Left lobe of liver (tissue), 1 donor: Measurements from ENCODE around the genes UBA1, USP11, ZNF630, SSX4B and EBP.

- PRO-cap = unidirectional peak, plus-strand start at chrX:47193829
Observed at GRCh38 chrX:47193412-47194705, at the start of gene UBA1. Gene UBA1 (plus strand): TSS chrX:47193829.

DNA sequence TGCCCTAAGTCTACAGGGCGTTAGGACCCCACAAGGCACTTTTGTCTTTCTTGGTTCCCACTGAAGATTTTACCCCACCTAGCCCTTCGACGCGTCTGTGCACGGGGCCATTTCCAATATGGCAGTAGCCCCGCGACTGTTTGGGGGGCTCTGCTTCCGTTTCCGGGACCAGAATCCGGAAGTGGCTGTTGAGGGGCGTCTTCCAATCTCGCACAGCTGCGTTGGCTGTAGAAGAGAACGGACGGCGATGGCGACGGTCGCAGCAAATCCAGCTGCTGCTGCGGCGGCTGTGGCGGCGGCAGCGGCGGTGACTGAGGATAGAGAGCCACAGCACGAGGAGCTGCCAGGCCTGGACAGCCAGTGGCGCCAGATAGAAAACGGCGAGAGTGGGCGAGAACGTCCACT, at the start of gene USP11:
TSS of gene USP11 (plus strand) at position 213 of the 405 bp plus-strand sequence.
- PRO-cap = unidirectional peak, plus-strand start at position 230 of the sequence

DNA sequence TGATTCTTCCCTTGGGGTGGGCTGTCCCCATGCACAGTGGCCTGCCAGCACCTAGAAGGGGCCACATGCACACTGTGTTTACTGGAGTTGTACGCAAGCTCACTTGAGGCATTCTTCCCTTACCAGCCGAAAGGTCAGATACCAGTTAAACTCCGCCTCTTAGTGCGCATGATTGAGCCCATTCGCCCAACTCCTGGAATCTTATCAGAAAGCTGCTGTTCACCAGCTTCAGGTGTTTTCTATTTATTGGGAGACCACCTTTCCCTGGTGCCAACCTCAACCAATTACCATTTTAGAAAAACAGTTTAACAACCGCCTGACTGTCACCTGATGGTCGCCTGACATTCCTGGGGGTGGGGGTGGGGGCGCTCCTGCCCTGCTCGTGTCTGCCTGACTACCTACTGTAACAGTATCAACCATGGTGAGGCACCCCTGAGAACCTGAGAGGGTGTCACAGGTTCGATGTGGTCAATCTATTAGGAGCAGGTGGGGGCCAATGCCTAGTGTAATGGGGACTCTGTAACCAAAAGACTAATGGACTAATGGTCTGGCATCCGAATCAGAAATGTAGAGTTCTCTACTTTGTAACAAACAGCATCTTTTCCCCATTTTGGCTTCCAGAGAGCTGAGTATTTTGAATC, 58.4 kb upstream of the ZNF157 start:
- PRO-cap = no peak

- PRO-cap = no peak
Observed at GRCh38 chrX:47321312-47321961, 48.9 kb upstream of the ZNF157 start.

DNA sequence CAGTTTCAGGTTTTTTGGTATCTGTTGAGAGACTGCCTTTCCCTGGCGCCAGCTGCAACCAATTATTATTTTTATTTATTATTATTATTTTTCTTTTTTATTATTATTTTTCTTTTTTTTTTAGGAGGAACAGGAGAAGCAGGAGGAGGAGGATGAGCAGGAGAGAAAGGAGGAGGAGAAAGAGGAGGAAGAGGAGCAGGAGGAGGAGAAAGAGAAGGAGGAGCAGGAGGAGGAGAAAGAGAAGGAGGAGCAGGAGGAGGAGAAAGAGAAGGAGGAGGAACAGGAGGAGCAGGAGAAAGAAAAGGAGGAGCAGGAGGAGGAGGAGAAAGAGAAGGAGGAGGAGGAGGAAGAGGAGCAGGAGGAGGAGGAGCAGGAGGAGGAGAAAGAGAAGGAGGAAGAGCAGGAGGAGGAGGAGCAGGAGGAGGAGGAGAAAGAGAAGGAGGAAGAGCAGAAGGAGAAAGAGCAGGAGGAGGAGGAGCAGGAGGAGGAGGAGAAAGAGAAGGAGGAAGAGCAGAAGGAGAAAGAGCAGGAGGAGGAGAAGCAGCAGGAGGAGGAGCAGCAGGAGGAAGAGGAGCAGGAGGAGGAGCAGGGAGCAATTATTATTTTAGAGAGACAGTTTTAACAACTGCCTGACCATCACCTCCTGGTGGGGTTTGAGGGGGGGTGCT, 10.4 kb downstream of the ZNF157 start:
- PRO-cap = no peak

GRCh38 chrX:47573308-47573651, 9.0 kb upstream of the TIMP1 start:
- PRO-cap = no peak

- PRO-cap = no peak
Observed at GRCh38 chrX:48002214-48002867, 1.4 kb downstream of the ZNF182 start.

GRCh38 chrX:48070864-48072208, at the start of gene ZNF630:
Gene ZNF630 (minus strand): TSS chrX:48071640.
- PRO-cap = unidirectional peak, plus-strand start at chrX:48071237; bidirectional peak, plus-strand start at chrX:48071696, minus-strand start at chrX:48071631; bidirectional peak, plus-strand start at chrX:48071983, minus-strand start at chrX:48071893

DNA sequence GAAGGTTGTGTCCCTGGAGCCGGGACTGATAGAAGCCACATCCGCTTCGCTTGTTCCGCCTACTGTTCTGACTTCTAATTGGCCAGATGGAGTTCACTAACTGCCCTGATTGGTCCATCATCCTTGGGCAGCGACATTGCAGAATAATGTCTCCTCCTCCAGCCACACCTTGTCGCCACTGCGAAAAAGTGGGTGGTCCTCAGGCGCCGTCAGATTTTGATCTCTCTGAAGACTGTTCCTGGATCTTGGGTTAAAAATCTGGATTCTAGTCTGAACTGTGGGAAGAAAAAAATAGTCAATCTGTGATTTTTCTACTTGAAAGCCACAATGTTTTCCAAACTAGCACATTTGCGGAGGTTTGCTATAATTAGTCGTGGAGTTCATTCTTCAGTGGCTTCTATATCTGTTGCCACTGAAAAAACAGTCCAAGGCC, 311 bp upstream of the SSX3 start:
- PRO-cap = no peak

DNA sequence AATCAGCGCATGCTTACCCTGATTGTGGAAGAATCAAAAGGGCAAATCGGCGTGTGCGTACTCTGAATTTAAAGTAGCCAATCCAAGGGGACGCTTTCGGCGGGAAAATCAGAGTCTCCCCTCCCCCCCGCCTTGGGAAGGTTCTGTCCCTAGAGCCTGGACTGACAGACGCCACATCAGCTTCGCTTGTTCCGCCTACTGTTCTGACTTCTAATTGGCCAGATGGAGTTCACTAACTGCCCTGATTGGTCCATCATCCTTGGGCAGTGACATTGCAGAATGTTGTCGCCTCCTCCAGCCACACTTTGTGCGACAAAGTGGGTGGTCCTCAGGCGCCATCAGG, at the start of gene SSX4B:
TSS of gene SSX4B (minus strand) at position 116 of the 343 bp plus-strand sequence.
- PRO-cap = no peak

- PRO-cap = bidirectional peak, plus-strand start at chrX:48521824, minus-strand start at chrX:48521568; unidirectional peak, plus-strand start at chrX:48522085
Observed at GRCh38 chrX:48521763-48522448, at the start of gene EBP. Gene EBP (plus strand): TSS chrX:48521808.

DNA sequence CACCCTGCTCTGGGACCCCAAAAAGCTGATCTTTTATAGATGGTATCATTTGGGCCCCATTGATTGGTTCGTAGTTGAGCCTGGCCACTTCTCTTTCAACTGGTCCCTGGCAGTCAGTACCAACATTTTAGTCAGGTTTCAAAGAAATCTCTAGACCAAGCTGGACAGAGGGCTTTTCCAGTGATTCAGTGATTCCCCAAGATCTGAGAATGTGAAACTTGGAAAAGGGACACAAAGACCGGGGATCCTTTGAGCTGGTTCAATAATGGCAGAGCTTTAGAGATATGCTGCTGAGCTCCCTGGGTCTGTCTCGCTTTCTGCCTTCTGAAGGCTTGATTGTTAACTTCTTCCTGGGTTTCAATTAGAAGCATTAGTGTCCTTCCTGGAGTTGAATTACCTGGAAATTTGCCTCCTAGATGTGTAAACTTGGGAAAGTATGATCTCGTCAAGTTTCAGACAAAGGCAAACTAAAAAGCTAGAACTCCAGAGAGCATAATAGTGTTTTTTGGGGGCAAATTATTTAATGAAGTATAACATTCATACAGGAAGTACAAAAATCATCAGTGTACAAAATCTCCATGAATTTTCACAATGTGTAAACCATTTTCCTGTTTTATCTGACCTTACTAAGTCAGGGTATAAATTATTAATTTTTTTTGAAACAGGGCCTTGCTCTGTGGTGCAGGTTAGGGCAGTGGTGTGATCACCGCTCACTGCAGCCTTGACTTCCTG, 1.3 kb upstream of the TBC1D25 start:
- PRO-cap = no peak

DNA sequence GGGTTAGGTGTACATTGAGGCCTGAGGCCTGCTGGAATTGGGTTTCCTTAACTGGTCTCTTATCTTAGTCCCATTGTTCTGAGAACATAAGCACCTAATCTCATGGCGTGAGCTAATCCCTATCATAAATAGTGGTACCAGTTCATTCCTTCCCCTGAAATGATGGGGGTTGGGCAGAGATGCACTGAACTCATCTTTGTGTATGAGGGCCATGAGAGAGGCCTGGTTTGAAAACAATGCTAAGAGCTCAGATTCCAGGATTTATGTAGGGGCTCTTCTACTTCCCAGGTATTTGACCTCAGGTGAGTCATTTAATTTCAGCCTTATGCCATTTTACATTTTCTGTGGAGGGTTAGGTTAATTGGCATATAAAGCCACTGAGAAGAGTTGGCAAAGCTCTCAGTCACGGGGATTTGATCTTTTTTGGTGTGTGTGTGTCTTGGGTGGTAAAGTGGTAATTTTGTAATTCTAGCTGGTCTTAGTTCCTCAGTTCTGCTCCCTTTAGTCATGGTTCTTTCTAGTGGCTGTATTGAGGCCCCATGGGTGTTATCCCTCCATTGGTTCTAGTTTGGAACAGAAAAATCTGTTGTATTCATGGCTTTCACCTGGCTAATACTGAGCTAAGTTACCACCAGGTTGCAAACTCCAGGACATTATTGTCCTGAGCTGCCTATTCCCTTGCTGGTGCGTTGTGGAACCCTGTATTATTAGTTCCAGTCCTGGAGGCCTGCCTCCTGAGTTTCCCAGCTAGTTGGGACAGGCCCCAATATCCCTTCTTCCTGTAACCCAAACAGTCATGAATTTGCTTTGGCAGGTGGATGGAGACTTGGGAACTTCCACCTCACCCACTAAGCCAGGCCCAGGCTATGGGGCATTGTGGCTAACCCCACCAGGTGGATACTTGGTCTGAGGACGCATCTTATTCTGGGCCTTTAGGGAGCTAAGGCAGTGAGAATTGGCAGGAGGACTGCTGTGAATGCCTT, 4.7 kb downstream of the RBM3 start:
- PRO-cap = no peak

DNA sequence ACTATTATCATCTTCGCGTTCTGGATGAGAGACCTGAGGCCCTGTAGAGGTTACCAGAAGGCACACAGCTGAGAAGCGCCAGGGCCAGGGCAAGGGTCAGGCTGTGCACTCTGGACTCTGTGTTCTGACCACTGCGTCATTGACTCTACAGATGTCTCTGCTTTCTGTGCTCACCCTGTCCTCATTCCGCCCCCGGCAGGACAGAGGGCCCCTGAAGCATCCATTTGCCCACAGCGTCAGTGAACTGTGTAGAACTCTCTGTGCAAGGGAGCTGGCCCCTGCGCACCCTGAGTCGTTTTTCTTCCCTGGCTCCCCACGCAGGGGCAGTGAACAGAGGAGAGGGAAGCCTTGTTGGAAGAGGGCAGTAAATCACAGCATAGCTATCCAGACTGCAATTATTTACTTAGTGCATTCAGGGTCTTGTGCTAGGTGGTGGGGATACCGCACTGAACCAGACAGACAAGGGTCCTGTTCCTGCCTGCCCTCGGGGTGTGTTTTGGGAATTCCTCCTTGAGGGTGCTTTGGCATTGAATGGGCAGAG, 6.0 kb upstream of the WAS start:
- PRO-cap = bidirectional peak, plus-strand start at position 233 of the sequence, minus-strand start at position 77 of the sequence

DNA sequence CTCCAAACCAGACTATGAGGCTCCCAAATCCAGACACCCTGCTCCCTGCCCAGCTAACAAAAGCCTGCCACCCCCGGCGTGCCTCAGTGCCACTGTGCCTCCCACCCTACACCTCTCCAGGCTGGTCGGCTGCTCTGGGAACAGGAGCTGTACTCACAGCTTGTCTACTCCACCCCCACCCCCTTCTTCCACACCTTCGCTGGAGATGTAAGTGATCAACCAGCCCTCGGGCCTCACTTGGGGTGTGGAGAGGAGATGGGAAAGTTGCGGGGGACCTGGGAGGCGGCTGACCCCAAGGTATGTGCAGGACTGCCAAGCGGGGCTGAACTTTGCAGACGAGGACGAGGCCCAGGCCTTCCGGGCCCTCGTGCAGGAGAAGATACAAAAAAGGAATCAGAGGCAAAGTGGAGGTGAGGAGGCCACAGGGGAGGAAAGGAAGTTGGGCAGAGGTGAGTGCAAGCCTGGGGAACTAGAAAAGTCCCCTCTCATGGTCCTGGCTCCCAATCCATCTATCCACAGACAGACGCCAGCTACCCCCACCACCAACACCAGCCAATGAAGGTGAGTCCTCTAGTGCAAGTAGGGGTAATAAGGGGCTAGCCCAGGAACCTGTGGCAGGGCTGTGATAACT, 1.9 kb downstream of the WAS start:
- PRO-cap = no peak

DNA sequence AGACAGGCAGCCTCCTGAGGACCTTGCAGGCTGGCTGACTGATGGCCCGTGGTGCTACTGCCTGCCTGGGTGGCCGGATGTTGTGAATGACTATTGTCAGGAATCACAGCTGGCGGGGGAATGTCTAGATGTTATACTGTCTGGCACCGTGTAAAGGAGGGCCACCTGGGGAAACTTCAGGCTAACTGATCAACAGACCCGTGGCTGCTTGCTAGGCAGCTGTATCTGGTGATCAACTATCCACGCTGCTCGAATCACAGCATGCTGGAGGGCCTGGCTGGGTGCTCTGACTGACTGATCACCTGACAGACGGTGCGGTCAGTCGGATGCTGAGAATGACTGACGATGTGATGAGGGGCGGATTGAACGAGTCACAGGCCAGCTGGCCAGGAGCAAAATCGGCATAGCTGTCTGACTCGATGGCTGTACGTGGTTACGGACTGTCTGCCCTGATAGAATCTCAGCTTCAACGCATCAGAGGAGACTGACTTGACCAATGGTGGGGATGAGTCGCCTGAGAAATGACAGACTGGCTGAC, 1.1 kb upstream of the SUV39H1 start:
- PRO-cap = no peak

DNA sequence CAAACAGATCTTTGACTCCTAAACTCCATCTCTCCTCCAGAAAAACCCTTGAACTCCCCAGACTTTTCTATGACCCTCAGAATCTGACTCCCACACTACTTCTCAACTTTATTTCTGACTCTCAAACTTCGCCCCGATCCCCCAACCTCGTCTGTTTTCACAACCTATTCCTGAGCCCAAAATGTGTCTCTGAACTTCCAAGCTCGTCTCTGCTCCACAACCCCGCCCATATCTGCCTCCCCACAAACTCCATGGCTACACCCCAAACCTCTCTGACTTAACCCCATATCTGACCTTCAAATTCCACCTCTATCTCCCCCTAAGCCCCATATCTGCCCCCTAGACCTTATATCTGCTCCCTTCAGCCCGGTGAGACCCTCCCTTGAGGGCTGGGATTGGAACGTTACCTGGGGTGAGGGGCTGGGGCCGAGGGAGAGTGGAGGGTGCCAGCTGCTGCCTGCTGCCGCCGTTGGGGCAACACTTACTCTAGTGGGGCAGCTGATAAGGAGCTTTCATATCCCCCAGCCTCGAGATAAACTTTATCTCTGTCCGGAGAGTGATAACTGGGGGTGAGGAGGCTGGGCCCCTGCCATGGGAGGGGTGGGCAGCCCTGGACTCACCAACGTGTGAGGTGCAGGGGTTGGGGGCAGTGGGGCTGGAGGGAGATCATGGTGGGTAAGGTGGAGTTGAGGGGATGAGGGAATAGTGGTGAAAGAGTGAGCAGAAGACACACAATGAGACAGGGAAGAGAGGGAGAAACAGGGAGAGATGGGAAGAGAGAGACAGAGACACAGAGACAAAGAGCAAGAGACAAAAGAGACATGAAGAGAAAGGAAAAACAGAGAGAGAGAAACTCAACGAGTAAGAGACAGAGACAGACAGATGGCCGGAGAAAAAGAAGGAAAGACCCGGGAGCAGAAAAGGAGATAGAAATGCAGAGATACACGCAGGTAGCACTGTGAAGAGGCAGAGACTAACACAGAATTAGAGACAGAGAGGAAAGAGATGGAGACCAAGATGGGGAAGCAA, 1.4 kb downstream of the GATA1 start:
- PRO-cap = no peak

- PRO-cap = bidirectional peak, plus-strand start at chrX:48802661, minus-strand start at chrX:48802401
Observed at GRCh38 chrX:48802298-48803165, 665 bp downstream of the HDAC6 start.

DNA sequence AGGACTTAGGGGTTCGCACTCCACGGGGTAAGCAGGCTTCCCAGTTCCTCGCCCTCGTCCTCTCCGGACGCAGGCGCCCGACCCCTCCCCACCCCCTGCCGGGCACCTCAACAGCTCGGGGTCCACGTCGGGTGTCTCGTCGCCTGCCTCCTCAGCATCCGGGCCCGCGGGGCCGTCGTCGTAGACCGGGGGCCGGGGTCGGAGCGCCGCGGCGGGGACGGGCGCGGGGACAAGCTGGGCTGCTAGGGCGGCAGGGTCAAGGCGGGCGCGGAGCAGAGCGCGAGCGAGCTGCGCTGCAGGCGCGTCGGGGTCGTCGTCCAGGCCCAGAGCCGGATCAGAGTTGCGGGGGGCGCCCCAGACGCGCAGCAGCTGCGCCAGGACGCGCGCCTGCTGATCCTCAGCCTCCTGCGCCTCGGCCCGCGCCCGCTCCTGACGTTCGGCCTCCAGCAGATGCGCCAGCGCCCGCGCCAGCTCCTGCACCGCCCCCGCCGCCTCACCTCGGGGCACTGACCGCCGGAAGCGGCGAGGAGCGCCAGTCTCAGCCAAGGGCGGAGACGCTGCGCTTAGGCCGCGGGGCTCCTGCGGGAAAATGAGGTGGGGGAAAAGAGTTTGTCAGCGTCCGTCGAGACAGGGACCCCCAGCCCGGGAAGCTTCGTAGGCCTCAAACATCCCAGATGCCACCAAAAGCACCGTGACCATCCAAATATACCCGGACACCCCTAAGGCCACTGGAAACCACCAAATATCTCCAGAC, 3.5 kb downstream of the PCSK1N start:
- PRO-cap = no peak

DNA sequence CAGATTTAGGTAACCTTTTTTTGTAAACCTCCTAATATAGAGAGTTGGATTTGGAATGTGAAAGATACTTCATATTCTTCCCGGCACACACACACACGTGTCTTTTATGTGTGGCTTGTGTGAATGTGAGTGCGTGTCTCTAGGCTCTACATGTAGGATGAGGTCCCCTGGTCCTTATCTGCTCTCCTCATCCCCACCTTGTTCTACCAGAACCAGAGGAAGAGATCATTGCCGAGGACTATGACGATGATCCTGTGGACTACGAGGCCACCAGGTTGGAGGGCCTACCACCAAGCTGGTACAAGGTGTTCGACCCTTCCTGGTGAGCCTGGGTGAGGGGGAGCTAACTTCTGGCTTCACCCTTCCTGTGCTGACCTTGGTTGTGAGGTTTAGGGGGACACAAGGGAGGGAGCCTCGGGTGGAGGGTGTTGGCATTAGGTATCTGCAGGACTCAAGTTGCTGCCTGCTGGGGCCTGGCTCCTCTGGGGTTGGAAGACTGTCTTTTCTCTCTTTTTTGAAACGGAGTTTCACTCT, 3.3 kb downstream of the PQBP1 start:
- PRO-cap = no peak